ENCODE measurements around a stretch of chr20.

DNA sequence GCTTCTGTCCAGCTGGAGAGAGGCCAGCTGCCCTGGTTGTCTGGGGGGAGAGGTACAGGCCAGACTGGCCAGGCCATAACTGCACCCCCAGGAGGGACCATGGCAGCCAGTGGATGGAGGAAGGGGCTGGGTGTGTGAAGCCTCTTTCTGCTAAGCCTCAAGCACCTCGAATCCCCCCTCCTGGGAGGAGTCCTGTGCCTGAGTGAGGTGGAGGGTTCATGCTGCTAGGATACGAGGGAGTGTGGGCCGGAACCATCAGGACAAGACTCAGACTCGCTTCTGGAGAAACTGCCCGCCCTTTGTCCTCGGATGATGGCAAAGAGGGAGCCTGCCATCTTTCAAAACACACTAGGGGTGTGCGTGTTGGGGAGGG, 90.3 kb downstream of the ASXL1 start:
- RRBS = no CpG with 5 or more reads among the region's 7 CpGs

DNA sequence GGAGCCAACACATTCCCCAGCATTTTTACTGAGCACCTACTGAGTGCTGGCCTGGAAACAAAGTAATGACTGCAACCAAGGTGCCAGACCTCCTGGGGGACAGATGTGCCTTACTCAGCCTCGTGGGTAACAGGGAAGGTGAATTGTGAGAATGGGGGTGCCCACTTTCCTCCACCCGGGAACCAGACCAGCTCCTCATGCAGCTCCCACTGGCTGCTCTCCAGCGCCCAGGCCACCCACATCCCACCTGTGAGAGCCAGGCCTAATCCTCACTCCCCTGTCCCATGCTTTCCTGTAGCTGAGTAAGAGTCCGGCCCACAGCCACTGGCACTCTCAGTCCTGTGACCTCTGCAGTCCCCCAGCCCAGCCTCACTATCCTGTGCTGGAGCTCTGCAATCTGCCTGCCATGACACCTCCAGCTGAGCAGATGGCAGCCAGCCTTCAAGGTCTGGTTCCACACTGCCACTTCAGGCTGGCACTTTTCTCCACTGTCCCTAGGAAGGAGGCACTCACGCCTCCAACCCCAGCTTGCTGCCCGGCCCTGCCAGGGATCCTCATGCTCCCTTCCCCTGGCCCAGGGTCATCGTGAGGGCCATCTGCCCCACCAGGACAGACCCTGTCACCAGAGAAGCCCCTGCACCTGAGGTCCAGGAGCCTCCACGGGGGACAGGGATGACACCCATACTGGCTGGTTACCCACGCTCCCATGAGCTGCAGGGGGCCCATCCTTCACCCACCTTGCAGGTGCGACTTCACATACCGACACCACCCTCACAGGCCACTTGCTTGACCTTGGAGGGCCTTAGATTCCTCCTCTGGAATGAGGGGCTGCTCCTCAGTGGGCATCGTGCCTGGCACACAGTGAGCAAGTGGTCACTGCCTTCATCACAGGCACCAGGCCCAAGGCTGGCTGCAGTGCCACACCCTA, 100.0 kb downstream of the ASXL1 start:
- RRBS = no CpG with 5 or more reads among the region's 12 CpGs

DNA sequence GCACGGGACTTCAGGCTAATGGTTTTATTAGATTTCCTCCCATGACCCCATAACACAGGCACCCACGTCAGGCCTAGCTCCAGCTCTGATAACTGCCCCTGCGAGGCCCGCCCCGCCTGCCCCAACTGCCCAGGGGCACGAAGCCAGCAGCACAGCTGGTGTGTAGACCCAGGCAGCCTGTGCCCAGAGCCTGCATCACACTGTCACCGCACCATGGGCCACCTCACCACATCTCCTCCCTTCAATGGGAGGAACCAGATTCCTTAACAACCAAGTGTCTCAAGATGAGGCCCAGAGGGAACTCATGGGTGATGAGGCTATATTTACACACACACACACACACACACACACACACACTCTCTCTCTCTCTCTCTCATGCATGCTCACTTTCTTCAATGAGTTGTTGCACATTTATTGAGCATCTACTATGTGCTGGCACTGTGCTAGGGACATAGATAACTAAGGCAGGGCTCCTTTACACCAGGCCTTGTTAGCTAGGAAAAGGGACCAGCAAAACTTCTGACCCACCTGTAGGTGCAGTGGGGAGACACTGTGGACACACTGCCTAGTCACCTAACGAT, 107.1 kb downstream of the NOL4L start:
- RRBS = no CpG with 5 or more reads among the region's 8 CpGs

DNA sequence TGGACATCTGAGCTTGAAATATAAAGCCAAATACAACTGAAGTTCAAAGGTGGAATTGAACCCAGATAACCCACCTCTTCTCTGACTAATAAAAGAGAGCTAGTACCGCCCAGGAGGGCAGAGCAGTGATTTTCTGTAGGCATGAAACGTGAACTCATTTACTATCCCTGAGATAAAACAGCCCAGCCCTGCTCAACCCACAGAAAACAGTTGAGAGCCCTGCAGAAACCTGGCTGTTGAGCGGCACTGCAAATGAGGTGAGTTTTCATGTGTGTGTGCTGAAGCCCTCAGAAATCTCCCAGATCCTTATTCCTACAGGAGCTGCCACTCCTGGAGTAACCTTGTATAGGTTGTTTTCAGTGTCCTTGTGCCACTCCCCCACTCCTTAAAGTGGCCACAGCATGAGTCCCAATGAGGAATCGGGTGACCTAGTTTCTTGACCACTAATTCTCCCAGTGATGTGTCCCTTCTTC, 99.2 kb downstream of the NOL4L start:
- RRBS = no CpG with 5 or more reads among the region's 4 CpGs

GRCh38 chr20:32497440-32498350, 87.4 kb downstream of the NOL4L start:
- RRBS = no CpG with 5 or more reads among the region's 16 CpGs

DNA sequence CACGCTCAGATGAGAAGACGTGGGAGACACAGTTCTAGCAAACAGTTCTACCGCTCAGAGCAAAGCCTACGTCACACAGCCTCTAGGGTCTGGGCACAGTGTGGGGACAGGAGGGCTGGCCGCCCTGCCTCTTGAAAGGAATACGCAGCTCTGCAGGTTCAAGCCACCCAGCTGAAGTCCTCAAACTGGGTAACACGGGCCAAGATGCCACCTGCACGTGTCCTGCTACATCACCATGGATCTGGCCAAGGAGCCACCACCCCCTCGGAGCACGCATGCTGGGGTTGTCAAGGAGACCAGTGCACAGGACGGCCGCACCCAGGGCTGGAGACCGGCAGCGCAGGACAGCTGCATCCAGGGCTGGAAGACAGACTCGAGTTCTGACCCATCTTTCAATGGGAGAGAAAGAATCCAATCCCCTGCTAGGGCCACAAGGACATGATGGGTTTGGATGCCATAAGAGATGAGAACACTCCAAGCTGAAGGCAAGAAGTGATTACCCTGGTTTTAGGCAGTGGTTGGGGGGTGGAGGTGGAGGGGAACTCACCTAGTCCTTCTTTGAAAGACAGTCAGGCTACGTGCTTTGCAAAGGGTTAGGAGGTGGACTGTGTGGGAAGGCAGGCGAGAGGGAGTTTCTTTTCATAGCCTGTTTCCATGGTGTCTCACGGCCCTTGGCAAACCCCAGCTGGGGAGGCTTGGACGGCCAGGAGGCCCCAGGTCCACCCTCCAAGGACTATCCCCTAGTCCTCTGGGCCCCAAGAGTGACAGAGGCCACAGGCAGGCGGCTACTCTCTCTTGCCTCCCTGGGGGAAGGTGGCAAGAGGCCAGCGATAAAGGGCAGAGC, 74.7 kb downstream of the NOL4L start:
- RRBS = no CpG with 5 or more reads among the region's 21 CpGs

GRCh38 chr20:32511028-32511482, 74.1 kb downstream of the NOL4L start:
- RRBS = no CpG with 5 or more reads among the region's 13 CpGs

DNA sequence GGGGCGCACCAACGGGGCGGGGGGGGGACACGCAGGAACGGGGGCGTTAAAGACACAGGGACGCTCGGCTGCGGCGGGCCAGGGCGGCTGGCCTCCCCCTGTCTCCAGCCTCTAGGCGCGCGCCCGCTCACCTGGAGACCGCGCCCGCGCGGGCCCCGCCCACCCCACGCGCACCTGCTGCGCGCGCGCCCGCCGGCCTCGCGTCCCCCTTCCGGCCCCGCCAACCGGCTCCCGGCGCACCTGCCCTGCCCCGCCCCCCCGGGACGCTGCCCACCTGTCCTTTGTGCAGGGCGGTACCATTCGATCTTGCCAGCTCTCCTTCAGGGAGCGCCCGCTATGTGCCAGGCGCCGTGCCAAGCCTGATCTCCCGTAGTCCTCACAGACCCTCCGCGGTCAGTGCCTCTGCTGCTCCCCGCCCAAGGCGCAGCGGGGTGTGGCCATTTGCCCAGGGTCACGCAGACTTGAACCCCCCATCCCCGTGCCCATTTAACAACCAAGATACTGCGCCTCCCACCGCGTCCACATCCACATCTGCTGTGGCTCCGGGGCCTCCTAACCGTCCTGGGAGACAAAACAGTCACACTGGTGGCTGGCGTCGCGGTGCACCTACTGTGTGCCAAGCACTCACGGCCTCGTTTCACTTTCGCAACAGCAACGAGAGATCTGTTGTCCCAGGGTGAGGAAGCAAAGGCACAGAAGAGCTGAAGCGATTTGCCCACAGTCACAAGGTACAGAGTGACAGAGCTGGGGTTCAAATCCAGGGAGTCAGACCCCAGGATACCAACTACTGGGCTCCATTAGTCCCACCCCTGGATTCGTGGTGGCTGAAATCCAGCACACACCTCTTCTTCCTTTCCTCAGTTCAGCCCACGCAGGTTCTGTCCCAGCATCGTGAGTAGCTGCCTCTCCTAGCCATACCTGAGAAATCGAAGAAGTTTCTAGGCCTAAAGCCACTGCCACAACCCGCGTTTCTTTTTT, 48.0 kb downstream of the NOL4L start:
- RRBS = no CpG with 5 or more reads among the region's 72 CpGs

DNA sequence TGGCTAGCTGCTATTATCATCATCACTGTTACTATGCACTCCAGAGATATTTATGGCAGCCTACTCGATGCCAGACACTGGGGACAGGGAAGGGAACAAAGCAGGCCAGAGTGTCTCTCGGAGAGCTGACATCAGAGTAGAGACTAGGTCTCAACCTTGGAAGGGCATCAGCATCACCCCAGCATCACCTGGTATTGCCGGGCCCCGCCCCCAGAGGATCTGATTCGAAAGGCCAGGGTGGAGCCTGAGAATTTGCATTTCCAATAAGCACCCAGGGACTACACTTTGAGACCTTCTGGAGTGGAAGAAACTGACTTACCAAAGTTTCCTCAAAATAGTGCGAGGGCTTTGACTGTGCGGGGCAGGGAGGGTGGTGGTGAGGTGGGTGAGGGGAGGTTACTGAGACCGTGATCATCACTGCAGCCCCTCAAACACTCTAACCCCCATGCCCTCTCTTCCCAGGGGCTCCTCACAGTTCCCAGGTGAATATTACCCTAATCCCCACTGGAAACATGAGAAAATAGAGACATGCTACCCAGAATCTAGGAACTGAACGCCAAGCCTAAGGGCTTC, 629 bp upstream of the COMMD7 start:
- RRBS = no CpG with 5 or more reads among the region's 9 CpGs

GRCh38 chr20:32761610-32762295, 432 bp upstream of the DNMT3B start:
- RRBS = 7% methylated on average over 20 of the region's 31 CpGs

DNA sequence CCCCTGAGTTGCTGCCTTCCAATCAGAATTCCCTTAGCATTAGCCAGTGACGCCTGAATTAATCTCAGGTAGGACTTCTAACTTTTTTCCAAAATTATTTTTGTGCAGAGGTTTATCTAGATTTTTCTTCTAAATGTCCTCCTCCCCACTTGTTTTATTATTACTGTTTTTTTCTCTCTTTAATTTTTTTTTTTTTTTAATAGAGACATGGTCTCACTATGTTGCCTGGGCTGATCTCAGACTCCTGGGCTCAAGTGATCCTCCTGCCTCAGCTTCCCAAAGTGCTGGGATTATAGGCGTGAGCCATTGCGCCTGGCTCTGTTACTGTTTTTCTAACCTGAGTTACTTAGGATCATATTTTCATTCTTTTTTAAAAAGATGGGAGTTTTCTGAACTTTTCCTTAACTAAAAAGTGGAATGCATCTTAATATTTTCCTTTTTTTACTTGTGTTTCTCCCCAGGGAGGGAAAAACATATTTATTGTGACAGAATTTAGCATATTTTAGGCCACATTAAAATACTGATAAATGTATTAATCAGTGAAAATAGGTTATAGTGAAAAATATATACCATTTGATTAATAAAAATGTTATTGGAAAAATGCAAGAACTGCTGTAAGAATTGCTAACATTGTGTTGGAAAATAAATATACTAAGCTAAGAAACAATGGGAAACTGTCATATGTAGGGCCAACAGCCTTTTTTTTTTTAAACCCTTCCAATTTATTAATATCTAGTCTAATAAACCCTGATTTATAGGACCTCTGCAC, 1.2 kb upstream of the EFCAB8 start:
- RRBS = no CpG with 5 or more reads among the region's 3 CpGs

GRCh38 chr20:32968669-32969259, 35.5 kb downstream of the SUN5 start:
- RRBS = no CpG with 5 or more reads among the region's 12 CpGs

GRCh38 chr20:33332676-33333019, 49.6 kb downstream of the BPIFB1 start:
- RRBS = no CpG with 5 or more reads among the region's 7 CpGs

DNA sequence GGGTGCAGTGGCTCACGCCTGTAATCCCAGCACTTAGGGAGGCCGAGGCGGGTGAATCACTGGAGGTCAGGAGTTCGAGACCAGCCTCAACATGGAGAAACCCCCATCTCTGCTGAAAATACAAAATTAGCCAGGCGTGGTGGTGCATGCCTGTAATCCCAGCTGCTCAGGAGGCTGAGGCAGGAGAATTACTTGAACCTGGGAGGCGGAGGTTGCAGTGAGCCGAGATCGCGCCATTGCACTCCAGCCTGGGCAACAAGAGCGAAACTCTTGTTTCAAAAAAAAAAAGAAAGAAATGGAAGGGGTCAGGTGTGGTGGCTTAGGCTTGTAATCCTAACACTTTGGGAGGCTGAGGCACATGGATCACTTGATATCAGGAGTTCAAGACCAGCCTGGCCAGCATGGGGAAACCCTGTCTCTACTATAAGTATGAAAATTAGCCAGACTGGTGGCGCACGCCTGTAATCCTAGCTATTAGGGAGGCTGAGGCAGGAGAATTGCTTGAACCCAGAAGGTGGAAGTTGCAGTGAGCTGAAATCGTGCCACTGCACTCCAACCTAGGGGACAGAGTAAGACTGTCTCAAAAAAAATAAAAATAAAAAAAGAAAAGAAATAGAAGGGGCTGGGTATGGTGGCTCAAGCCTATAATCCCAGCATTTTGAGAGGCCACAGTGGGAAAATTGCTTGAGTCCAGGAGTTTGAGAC, 15.8 kb downstream of the CBFA2T2 start:
- RRBS = no CpG with 5 or more reads among the region's 13 CpGs

DNA sequence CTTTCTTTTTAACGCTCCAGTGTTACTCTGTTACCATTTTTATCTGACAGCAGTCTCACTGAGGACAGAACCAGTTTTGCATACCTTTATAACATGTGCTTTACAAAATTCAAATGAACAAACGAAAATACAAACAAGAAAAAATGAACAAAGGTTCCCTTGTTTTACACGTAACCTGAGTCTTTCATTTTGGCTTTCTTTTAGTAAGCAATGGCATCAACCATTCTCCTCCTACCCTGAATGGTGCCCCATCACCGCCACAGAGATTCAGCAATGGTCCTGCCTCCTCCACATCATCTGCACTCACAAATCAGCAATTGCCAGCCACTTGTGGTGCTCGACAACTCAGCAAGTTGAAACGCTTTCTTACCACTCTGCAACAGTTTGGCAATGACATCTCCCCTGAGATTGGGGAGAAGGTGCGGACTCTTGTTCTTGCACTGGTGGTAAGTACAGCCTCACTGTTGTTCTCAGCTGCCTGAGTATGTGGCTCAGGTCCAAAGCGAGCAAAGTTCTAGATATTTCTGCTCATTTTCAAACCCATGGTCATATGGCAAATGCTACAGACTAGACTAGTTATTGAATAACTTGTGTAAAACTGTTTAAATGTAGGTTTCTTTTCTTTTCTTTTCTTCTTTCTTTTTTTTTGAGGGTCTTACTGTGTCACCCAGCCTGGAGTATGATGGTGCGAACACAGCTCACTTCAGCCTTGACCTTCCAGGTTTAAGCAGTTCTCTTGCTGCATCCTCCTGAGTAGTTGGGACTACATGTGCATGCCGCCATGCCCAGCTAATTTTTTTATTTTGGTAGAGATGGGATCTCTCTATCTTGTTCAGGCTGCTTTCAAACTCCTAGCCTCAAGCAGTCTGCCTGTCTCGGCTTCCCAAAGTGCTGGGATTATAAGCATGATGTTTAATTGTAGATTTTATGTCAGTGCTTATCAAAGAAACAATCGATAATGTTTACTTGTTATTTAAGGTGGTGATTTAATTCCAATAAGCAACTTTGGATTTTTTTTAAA, 50.9 kb upstream of the C20orf144 start:
- RRBS = no CpG with 5 or more reads among the region's 12 CpGs

- RRBS = 1% methylated on average over 24 of the region's 37 CpGs
These were observed 934 bp downstream of the C20orf144 start for GRCh38 chr20:33662909-33663613.

DNA sequence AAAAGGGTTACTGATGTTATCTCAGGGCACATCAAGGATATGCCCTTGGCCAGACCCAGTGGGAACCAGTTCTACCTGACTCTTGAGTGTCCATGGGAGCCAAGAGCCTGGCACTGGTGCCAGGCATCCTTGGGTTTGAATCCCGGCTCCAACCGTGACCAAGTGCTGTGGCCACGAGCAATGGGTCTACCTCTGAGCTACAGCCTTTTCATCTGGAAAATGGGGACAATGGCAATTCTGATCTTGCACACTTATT, 1.6 kb downstream of the PXMP4 start:
- RRBS = no CpG with 5 or more reads among the region's 3 CpGs

GRCh38 chr20:33828153-33828861, 17.2 kb downstream of the CHMP4B start:
- RRBS = no CpG with 5 or more reads among the region's 9 CpGs

- RRBS = no CpG with 5 or more reads among the region's 8 CpGs
These were observed 27.0 kb downstream of the CHMP4B start for GRCh38 chr20:33838027-33838658.

DNA sequence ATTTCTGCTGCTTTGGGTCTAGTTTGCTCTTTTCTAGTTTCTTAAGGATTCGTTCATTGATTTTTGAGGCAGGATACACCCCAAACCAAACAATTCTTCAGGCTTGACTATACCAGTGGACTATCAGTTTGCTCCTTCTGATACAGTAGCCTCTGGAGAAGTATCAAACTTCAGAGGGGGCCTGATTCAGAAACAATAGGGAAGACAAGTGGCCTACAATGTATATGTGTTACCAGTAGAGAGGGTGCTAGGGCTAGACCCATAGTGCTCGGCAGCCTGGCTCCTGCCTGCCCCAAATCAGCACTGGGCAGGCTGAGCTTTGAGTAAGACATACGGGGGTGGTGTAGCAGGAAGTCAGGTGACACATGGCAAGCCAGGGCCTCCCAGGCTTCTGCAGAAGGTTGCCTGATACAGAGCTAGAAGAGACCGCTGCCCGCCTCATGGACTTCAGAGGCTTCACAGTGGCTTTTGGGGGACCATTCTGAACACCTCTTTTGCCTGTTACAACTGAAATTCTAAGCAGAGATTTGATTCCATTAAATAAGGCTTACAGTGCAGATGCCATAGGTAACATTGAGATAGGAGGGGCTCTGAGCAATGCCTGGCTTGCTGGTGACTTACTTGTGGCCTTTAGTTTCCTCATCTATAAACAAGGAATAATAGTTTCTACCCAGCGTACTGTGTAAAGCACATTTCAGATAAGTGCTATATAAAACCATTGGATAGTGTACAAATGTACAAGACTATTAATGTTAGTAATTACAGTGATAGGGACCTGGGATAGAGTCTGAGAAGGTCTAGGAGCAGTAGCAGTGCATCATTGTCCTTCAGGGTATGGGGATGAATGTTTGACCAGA, 43.5 kb downstream of the RALY start:
- RRBS = no CpG with 5 or more reads among the region's 6 CpGs